REH cell (cell line): ENCODE data around the gene ZPLD1.

DNA sequence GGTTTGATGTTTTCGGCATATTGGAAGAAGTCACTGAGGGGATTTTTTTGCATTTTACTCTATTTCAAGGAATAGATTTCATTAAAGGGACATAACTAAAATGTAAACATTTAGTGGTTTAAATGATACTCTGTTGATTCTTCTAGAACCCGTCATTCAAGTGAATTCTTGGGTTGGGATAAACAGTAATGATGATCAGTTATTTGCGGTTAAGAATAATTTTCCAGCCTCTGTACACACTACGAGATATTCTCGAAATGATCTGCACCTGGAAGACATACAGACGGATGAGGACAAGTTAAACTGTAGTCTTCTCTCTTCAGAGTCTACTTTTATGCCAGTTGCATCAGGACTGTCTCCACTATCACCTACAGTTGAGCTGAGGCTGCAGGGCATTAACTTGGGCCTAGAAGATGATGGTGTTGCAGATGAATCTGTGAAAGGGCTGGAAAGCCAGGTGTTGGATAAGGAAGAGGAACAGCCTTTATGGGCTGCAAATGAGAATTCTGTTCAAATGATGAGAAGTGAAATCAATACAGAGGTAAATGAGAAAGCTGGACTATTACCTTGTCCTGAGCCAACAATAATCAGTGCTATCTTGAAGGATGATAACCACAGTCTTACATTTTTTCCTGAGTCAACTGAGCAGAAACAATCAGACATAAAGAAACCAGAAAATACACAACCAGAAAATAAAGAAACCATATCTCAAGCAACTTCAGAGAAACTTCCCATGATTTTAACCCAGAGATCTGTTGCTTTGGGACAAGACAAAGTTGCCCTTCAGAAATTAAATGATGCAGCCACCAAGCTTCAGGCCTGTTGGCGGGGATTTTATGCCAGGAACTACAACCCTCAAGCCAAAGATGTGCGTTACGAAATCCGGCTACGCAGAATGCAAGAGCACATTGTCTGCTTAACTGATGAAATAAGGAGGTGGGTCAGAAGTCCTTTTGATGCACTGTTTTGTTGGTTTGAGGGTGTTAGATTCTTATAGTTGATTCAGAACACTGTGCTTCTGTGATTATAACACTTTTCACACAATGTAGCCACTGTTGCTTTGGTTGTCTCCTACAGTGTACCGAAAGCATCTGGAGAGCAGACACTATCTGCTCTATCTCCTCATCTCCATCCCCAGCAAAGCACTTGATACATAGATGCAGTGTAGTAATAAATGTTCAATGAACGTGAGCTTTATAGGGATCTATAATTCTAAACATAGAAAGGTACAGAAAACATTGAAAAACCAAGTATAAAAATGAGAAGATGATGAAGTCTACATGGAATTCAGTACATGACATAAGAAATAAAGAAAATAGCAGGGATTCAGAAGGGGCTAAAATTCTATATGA lies 21.0 kb upstream of the NXPE3 start:
- PRO-cap = no peak

DNA sequence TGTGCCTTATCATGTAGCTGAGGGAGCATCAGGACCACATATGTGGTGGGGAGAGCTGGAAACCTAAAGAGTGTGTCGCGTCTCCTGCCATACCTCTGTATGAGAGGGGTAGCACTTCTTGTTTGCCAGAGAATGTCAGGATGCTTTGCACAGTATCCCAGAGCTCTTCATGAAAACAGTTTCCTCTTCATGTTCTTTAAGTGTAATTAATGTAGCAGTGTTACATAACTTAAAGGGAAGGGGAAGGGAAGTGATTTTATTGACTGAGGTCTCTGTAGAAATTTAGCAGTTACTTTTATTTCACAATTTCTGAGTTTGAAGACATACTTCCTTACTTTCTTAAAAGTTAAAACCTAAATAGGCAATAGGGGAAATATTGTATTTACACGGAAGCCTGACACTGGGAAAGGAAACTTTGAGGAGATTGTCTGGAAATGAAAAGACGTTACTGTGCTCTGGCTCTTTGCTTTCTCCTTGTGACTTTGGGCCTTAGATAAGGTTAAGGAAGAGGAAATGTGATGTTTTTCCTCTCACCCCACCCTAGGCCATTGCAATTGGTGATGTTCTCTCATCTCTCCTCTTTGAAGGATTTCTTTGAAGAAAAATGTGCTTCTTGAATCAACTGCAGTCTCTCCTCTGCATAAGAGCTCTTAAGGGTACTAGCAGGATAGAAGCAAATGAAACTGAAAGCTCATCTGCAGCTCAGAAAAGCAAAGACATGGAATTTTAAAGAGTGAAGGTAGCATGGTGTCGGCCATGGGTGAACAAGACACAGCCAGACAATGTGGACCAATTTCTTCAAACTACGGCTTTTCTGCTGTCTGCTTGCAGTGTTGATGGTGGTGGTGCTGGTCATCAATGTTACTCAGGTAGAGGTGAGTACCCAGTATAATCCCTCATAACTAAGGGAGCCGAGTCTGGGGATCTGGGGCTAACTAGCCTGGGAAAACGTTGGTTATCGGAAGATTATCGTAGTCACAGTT lies 6.1 kb downstream of the NXPE3 start:
- PRO-cap = no peak

DNA sequence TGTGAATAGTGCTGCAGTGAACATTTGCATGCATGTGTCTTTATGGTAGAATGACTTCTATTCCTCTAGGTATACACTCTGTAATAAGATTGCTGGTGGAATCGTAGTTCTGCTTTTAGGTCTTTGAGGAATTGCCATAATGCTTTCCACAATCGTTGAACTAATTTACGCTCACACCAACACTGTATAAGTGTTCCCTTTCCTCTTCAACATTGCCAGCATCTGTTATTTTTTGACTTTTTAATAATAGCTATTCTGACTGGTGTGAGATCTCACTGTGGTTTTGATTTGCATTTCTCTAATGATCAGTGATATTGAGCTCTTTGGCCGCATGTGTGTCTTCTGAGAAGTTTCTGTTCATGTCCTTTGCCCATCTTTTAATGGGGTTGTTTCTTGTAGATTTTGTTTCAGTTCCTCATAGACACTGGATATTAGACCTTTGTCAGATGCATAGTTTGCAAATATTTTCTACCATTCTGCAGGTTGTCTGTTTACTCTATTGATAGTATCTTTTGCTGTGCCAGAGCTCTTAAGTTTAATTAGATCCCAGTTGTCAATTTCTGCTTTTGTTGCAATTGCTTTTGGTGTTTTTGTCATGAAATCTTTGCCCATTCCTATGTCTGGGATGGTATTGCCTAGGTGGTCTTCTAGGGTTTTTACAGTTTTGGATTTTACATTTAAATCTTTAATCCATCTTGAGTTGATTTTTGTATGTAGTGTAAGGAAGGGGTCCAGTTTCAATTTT lies 12.9 kb downstream of the NXPE3 start:
- PRO-cap = no peak

- PRO-cap = no peak
Measured at GRCh38 chr3:101851639-101852818, 2.7 kb downstream of the NFKBIZ start.

DNA sequence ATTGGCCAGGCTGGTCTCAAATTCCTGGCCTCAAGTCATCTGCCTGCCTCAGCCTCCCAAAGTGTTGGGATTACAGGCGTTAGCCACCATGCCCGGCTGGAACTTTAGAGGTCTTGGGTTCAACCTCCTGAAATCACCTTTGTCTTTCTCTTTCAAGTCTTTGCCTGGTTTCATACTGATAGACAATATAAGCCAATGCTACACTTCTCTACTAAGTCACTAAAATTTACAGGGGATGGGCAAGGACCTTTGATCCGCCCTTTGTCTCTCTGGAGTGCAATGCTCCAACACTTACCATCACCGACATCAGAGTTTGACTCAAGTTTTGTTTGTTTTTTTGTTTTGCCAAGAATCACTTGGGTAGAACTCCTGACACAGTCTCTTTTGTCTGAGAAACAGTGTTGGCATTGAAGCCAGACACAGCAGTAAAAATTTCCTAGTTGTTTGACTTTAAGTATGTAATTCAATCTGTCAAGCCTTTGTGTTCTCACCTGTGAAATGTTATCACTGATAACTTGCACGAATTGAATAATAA lies 29.2 kb downstream of the NFKBIZ start:
- PRO-cap = no peak

GRCh38 chr3:101888652-101889085 lies 39.4 kb downstream of the NFKBIZ start:
- PRO-cap = no peak

GRCh38 chr3:101950427-101951200 lies 101.3 kb downstream of the NFKBIZ start:
- PRO-cap = no peak

DNA sequence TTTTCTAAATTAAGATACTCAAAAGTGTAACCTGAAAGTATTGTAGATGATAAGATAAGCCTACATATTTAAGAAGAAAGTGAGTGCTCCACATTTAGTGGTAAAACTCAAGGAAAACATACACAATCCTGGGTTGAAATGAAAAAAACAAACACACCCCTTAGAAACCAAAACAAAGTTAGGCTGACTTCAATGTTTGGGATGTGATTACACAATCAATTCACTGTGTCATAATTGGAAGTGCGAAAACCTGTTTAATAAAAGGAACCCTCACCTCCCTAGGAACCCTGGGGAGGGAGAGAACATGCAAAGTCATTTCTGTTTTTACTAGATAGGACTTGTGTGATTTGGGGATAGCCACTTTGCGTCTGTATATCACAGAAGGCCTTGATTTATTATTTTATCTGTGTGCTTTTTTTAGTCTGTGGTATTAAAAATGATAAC lies 274.9 kb downstream of the NFKBIZ start:
- PRO-cap = no peak

- PRO-cap = no peak
Measured at GRCh38 chr3:102434621-102435110, at the start of gene ZPLD1. Gene ZPLD1, plus strand, starts transcription at chr3:102435015.

- PRO-cap = no peak
Measured at GRCh38 chr3:102587081-102587631, 152.3 kb downstream of the ZPLD1 start.

- PRO-cap = no peak
Measured at GRCh38 chr3:103729650-103730103, 1294.9 kb downstream of the ZPLD1 start.

DNA sequence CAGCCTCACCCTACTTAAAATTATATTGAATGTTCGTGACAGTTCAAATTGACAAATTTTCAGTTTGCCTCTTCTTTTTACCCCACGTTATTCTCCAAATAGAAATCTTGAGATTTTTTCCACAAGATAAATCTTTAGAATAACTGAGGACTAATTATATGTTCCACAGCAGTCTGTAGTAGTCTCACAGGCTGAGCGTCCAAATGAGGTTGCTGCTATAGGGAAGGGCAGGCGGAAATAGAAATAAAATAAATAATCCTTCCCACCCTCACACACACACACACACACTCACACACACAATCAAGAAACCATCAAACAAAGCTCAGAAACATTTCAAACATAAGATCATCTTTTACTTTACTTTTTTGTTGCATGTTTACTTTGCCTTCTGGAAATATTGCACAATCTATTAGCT lies 20.3 kb downstream of the ALCAM start:
- PRO-cap = no peak

DNA sequence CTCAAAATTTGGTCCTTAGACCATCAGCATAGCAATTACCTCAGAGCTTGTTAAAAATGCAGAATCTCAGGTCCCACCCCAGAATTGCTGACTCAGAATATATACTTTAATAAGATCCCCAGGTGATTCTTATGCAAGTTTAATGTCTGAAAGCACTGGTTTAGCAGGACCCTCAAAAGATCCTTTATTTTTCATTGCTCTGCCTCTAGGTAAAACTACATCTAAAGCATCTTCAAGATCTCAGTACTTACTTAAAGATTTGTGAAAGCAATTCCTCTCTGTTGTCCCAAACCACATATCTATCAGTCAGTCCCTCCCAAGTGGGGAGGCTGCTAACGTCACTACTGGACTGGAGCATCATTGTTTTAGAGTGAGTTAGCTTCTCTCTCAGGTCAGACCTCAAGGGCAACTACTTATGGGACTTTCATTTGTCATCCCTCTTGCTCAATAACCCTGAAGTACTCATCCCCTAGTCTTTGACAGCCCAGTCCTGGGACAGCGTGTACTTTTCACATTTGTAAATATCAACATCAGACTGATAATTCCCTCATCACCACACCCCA lies 76.7 kb downstream of the CBLB start:
- PRO-cap = no peak

DNA sequence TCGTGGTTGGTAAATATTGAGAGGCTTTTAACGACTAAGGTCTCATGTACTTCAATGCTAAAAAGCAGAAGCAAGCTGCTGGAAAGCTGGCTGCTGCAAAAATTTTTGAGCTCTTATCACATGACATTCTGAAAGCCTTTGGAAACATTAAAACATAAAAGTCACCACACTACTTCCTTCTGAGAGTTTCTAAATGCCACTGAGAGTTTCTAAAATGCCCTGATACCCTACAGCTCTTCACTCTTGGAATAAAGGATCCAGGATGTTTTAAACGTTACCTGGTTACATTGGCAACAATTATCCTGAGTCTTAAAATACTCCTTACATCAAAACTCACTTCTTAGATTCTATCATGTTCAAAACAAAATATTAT lies 39.0 kb upstream of the CBLB start:
- PRO-cap = no peak

GRCh38 chr3:106479639-106479935 lies 610.8 kb upstream of the CBLB start:
- PRO-cap = no peak

GRCh38 chr3:107263196-107263969 lies 113.9 kb upstream of the CCDC54 start:
- PRO-cap = no peak

- PRO-cap = no peak
Measured at GRCh38 chr3:107571154-107571472, 48.4 kb downstream of the BBX start.

GRCh38 chr3:107772493-107773467 lies 250.0 kb downstream of the BBX start:
- PRO-cap = no peak

- PRO-cap = no peak
Measured at GRCh38 chr3:108001462-108001892, 89.4 kb downstream of the CD47 start.

GRCh38 chr3:108040953-108041410 lies 49.8 kb downstream of the CD47 start:
- PRO-cap = no peak